SJSA1 (cell line): ENCODE data around the gene CCDC71L.

DNA sequence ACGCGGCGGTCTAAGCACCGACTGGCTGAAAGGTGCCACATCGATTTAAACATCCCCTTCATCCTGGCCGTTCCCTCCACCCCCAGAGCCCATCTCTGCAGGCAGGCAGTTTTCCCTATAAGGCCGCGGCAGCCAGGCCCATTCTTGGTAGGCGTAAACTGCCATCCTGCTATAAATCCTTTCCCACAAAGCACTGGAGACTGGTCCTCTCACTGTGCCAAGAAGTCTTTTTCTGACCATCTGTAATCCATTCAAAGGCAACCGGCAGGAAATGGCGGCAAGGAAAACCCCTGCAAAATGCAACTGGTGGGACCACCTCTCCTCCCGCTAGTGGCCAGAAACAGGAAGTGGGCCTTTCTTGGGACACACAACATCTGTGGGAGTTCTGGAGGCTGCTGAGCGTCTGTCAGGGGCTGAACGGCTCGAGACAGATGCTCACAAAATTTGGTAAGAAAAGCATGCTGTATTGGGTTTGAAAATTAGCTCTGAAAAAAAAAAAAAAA is 22.4 kb downstream of the ATXN7L1 start:
- RAMPAGE, long total RNA, result no peak

- RAMPAGE, long total RNA, result no peak
Observed at GRCh38 chr7:105934779-105935111, 28.3 kb upstream of the CDHR3 start.

GRCh38 chr7:105939998-105940450 is 23.0 kb upstream of the CDHR3 start:
- RAMPAGE, long total RNA, result no peak

DNA sequence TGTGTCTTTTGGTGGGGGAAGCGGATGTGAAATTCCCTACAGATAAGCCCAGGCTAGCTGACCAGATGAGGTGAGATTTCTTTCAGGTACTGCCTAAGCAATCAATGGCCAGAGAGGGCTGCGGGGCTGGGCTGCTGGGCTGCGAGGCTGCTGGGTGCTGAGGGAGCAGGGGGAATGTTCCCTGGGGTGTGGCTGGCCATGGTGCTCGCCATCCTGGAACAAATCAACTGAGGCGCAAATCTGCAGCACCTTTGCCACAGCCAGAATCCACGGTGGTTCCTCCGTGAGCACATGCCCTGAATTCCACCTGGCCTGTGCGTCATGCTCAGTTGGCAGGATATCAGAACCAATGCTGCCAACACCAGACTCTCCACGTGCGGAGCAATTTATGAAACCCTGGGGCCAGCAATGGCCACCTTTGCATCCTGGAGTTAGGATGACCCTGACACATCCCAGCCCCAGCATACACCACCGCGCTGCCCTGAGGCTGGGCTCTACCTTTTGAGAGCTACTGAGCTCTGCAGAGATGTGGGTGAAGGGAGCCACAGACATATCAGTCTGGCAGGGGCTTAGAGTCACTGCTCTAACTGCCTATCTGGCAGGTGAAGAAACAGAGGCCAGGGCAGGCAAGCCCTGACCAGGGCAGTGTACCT is 42.1 kb downstream of the SYPL1 start:
- RAMPAGE, long total RNA, result no peak

GRCh38 chr7:106110004-106110471 is 2.1 kb downstream of the SYPL1 start:
- RAMPAGE, long total RNA, result no peak

DNA sequence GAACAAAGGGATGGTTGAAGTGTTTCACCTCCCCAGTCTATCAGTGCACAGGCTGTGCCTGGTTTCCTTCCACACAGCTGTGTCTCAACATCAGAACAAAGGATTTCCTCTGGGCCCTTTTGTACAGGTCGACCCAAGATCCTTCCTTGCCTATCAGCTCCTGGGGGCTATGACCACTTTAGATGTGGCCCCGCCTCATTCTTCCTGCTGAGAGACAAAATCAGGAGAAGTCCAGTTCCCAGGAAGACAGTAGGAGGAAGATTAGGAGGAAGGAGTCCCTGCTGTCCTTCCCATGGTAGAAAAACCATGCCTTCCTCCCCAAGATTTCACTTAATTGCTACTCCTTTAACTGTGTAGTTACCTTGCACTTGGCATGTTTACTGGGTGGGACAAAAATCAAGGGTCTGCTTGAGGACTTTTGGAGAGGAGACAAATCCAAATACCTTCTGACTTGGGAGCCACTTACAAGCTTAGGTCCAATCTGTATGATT is 65.5 kb downstream of the NAMPT start:
- RAMPAGE, long total RNA, result no peak

GRCh38 chr7:106247019-106248065 is 37.4 kb downstream of the NAMPT start:
- RAMPAGE, long total RNA, result no peak

DNA sequence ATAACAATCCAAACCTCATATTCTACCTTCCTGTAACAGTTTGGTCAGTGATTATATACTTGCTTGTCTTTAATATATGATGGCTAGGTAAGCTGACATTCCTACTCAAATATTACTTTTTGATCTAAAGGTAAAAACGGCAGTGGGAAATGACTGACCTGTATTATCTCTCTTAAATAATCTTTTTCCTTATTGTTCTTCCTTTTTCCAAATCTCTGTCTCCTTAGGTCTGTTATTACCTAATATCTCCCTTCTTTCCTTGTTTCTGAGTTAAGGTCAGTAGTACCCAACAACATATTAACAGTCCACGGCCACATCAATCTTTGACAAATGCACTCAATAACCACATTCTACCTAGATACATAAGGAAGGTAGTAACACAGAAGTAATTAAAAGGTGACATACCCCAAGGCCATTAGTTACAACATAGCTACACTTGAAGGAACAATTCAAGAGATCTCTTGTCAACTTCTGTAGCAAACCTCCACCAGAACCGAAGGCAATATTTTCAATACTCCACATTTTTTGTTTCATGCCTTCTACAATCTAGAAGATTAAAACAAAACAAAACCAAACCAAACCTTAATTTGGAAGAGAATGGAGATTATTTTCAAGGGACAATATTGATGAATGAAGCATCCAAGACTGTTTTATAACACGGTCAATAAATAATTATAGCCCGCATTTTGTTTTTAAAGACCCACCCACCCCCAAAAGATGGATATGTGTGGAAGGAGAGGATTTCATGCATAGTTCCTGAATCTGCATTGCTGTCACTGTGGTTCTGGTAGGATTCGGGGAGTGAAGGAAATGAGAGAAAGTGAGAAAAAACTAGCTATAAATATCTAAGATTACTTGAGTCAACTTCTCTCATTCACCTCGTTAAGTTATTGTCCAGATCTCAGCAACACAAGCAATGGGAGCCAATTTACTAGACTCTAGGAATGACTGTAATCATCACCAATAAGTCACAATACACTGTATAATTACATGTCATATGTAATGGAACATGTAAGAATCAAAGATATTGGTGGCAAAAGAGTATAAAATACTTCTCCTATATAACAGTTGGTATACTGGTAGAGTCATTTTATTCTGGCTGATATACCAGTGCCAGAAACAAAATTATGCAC is 30.5 kb downstream of the NAMPT start:
- RAMPAGE, long total RNA, result no peak

- RAMPAGE, long total RNA, result no peak
Observed at GRCh38 chr7:106266511-106267545, 18.0 kb downstream of the NAMPT start.

DNA sequence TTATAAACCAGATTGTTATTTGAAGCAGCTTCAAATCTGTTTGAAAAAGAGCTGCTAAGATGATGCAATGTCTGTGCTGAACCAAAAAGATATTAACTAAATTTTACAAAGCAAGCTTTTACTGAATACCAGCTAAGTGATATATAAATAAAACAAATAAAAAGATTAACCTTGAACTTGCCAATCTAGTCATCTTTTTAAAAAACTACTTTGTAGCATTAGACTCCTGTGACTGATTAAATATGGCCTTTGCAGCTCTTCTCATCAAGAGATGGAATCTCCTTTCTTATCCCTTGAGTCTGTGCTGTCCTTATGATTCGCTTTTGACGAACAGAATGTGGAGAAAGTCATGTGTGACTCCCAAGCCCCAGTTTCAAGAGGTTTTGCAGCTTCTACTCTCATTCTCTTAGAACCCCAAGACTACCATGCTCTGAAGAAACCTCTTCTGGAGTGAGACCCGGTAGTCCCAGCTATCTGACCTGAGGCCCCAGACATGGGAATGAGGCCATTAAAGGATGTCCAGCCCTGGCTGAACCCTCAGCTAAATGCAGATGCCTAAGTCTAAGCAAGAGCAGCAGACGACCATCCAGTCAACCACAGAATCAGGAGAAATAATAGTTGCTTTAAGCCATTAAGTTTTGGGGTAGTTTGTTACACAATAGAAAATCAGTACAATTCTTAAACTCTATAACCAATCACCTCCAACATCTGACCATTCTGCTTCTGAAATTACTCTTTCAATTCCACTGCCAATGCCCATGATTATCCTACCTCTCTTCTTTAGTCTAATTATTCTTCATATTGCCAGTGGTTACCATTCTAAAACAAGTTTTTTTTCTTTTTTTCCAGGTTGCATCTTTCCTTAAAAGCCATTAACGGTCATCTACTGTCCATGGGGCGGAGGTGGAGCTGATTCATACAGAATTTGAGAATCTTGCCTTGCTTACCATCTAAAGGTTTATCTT is 14.2 kb downstream of the NAMPT start:
- RAMPAGE, long total RNA, result no peak

GRCh38 chr7:106460436-106461395 is 175.9 kb upstream of the NAMPT start:
- RAMPAGE, long total RNA, result no peak

- RAMPAGE, long total RNA, result no peak
Observed at GRCh38 chr7:106625590-106626234, 35.2 kb downstream of the CCDC71L start.

DNA sequence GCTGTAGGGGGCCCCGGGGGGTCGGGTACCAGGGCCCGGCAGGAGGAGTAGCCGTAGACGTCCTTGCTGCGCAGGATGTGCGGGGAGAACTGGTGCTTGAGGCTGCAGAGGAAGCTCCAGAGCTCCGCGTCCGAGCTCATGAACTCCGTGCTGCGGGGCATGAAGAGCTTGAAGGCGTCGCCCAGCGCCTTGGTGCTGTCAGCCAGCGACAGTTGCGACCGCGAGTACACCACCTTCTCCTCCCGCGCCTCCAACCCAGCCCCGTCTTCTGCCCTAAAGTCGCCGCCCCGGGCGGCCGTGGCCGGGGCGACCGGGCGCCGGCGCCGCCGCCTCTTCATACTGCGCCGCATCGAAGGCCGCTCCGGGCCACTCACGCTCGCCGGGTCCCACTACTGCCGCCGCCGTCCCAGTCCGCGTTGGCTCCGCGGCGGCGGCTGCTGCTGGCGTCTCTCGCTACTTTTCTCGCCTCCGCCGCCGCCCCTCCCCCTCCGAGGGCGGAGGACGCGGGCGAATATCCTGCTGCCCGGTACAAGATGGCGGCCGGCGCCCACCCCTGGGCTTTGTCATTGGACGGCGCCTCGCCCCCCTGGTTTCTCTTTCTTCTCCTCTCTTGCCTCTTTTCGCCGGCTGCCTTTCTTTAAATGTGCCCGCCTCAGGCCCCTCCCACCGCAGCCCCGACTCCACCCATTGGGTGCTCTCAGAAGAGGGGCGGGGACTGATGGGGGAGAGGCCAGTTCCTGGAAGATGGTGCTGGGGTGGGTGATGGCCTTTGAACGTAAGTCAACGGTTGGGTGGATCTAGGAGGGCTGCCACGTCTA is at the start of gene CCDC71L:
Gene CCDC71L (minus strand): TSS at position 612 of the 818 bp plus-strand sequence.
- RAMPAGE, long total RNA, result no peak

GRCh38 chr7:106661365-106661607 is 328 bp upstream of the CCDC71L start:
- RAMPAGE, long total RNA, result no peak

- RAMPAGE, long total RNA, result no peak
Observed at GRCh38 chr7:106718162-106718698, 57.3 kb upstream of the CCDC71L start.

DNA sequence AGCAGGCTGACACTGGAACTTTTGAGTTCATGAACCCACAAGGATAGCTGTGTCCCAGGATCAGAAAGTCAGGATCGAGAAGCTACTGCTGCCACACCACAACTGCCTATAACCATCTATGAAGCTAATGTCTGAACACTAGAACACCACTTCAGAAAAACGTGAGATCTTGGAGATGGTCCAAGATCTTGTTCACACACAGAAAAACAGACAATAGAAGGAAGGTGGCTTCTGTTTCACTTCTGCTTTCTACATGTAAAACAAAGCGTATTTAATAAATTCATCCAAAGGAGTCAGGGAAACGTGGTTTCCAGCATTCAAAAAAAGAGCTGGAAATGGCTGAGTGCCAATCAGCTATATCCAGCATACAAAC is 70.2 kb upstream of the CCDC71L start:
- RAMPAGE, long total RNA, result no peak

GRCh38 chr7:107506571-107507124 is 36.8 kb downstream of the GPR22 start:
- RAMPAGE, long total RNA, result no peak

GRCh38 chr7:107659474-107660195 is 993 bp upstream of the SLC26A4 start:
- RAMPAGE, long total RNA, result no peak

DNA sequence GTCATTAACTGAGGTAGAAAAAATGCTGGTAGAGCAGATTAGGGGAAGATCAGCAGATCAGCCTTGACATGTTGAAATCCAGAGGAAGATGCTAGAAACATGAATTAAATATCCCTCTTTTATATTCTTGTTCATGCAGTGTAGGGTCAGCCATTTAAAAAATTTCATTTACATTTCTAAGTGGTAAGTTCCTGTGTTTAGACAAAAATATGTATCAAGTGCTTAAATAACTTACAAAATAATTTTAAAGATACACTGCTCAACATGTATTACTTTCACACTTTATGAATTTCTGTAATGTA is 19.6 kb downstream of the CBLL1 start:
- RAMPAGE, long total RNA, result no peak

GRCh38 chr7:107799628-107800375 is 3.2 kb downstream of the SLC26A3 start:
- RAMPAGE, long total RNA, result no peak